ENCODE results near the gene OR4E1.

- RRBS = no CpG with 5 or more reads among the region's 1 CpG
Measured at GRCh38 chr14:21673750-21674090, at the start of gene OR4E1. TSS of gene OR4E1 (minus strand) at chr14:21673818.

- RRBS = no CpG with 5 or more reads among the region's 3 CpGs
Measured at GRCh38 chr14:21719770-21720221, 46.2 kb upstream of the OR4E1 start.

- RRBS = no CpG with 5 or more reads among the region's 2 CpGs
Measured at GRCh38 chr14:21991190-21991569, 317.6 kb upstream of the OR4E1 start.

DNA sequence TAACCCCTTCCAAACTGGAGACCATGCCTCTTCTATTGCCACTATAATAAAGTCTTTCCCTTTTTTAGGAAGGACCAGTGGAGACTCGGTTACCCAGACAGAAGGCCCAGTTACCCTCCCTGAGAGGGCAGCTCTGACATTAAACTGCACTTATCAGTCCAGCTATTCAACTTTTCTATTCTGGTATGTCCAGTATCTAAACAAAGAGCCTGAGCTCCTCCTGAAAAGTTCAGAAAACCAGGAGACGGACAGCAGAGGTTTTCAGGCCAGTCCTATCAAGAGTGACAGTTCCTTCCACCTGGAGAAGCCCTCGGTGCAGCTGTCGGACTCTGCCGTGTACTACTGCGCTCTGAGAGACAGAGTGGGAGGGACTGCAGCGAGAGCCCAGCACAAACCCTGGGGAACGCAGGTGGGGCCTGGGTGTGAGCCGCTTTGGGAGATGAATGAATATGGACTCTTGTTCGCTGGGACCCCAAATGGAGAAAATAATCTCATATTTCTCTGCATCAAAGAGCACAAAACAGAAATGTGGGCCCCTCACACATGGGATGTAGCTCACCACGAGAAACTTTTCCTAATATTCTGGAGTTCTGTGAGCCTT lies 329.8 kb upstream of the OR4E1 start:
- RRBS = no CpG with 5 or more reads among the region's 11 CpGs

DNA sequence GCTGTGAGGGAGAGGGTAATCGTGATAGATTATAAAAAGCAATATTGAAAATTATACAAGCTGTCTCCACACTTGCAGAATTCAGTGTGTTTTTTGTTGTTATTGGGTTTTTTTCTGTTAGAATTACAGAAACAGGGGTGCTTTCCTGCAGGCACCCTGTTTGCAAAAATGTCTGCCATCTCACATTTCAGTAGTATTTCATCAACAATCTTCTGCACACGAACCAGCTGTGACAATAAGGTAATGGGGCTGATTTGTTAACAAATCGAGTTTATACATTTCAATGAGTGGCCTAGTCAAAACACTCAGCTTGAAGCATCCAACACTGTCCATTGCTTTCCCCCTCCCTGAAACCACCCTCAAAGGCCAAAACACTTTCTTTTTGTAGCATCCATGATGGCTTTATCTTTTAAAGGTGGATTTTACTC lies 90.2 kb downstream of the DAD1 start:
- RRBS = no CpG with 5 or more reads among the region's 3 CpGs

- RRBS = no CpG with 5 or more reads among the region's 11 CpGs
Measured at GRCh38 chr14:22501792-22502437, 87.1 kb downstream of the DAD1 start.

DNA sequence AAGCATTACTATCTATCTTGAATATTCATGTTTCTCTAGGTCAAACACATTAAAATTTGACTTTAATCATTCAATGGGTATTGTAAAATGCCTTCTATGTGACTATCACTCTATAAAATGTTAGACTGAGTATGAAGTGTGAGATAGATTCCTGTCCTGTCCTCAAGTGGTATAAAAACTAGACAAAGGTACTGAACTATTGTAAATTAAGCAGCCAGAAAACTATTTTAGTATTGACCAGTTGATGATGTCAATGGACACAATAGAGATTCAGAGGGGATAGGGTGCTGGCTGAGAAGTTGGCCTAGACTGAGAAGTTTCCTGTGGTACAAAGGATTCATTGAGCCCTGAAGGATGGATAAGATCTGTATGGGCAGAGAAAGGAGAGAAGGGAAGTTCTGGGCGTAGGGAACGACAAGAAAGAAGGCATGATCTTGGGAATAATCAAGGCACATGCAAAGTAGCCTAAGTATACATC lies 44.7 kb downstream of the DAD1 start:
- RRBS = no CpG with 5 or more reads among the region's 2 CpGs

DNA sequence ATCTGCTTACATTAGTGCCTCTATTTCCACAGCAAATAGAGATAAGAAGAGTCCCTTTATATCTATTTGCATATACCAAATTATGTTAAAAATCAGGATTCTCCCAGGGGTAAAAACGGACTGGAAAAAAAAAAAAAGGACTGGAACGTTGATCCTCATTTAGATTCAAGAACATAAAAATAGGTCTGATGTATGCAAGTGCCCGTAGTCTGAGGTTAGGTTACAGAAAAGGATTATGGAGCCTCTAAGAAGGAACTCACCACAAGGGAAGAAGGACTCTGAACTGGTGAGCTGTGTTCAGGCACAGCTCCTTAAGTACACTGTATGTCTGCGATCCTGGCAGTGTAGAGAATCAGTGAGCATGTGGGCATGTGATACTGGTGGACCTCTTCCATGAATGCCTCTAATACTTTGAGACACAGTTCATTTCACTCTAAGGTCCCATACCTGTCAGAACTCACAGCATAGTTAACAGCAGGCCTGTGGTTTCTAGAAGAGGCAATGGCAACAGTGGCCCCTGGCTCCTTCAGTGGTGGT lies 6.7 kb upstream of the OR6J1 start:
- RRBS = no CpG with 5 or more reads among the region's 4 CpGs

- RRBS = no CpG with 5 or more reads among the region's 5 CpGs
Measured at GRCh38 chr14:22779921-22780750, 13.6 kb downstream of the OXA1L start.

DNA sequence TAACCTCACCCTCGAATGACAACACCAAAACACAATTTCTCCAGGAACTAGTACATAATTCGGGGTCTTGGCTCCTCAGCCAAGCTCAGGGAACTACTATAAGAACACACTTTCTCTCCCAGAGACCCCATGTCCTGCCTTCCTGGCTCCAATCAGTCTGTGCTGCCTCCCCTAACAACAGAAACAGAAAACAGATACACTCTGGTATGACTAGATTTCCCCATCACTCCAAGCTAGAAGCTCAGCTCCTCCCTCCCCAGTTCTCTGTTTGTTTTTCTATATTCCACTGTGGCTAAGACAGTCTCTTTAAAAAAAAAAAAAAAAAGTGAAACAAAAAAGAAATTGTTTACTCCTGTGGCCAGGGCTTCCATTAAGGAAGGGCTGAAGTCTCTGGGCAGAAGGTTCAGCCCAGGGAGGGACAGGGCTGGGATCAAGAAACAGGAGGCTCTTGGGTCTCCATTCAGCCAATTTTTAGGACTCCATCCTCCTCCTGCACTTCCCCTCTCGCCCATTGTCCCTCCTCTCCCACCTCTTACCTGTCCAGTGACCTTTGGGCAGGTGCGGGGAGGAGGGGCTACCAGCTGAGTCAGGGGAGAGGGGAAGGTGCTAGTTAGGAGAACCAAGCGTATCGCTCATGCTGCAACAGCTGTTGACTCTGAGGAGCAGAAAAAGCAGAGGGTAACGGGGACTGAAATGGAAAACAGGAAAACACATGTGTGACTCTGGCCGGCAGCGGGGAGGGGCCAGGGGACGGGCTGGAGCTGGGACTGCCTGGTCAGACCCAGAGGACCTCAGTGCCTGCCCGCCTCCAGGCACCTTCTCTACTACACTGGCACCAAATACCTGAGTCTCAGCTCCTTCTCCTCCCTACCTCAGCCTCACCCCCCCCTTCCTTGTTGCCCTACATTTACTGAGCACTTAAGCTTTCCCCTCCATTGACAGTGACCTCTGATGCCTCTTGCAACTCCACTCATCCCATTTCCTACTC lies 4.2 kb upstream of the SLC7A7 start:
- RRBS = no CpG with 5 or more reads among the region's 11 CpGs

- RRBS = no CpG with 5 or more reads among the region's 8 CpGs
Measured at GRCh38 chr14:22821673-22821935, 6.4 kb upstream of the SLC7A7 start.

DNA sequence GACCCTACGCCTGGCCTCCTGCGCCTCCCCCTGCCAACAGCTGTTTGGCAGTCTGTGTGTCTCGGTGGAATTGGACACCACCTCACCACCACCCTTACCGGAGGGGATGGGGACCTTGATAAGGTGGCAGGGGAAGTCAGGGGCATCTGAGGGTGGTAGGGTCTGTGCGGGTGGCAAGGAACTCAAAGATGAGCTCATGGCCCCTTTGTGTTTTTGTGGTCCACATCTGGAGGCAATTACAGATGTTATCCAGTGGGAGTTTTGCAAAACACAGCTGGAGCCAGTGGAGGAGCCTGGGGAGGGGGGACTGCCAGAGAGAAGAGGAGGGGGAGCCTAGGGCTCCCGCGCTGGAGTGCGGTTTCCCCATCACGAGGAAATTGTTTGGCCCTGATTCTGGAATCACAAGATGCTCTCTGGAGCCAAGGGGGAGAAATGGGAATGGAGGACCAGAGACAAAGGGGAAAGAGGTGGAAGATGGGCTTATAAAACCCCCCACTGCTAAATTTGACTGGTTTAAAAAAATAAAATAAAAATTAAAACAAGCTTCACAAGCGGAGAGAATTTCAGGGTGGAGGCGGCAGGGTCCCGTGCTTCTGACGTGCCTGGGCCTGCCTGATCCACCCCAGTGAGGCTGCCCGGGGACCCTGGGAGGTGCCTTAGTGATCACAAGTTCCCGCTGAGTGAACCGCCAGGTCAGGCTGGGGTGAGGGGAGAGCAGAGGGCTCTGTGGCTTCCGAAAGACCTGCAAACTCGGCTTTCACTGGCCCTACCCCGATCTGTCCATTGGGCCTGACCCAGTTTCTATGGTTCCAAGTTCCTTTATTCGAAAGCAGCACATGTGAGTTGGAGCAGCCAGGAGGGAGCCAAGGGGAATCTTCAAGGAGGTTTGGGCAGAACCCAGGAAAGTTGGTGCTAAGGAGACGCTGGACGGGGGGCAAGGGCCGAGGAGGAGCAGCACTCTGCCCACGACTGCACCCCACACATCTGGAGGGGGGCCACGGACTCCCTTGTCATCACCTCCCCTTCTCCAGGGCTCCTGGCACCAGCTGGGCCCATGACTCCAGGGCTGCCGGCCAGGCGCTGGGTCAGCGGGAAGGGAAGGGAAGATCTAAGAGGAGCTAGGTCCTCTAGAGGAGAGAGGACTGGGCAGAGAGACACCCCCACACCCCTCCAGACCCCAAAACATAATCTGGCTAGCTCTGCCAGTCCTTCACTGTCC lies 12.7 kb downstream of the MMP14 start:
- RRBS = no CpG with 5 or more reads among the region's 28 CpGs

DNA sequence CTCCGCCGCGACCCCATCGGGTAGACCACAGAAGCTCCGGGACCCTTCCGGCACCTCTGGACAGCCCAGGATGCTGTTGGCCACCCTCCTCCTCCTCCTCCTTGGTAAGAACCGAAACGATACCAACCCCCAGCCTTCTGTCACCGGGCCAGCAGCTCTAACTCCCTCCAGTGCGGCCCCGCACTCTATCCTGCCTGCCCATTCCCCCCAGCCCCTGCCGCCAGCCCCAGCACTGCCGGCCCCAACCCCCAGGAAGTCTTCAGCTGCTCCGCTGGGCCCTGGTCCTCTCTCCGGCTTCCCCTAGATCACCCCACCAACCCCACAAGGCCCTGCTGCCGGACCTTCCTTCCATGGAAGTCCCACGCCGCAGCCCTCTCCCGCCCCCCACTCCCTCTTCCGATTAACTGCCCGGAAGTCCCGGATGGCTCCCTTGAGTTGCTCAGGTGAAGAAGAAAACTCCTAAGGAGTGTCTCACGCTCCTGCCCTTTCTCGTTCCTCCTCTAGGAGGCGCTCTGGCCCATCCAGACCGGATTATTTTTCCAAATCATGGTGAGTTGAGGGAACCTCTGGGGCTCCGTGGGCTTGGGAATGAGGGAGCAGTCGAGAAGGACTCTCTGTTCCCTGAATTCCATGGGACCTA lies 814 bp downstream of the LRP10 start:
- RRBS = 2% methylated on average over 23 of the region's 28 CpGs

GRCh38 chr14:22885051-22885556 lies 2.1 kb downstream of the REM2 start:
- RRBS = no CpG with 5 or more reads among the region's 3 CpGs

DNA sequence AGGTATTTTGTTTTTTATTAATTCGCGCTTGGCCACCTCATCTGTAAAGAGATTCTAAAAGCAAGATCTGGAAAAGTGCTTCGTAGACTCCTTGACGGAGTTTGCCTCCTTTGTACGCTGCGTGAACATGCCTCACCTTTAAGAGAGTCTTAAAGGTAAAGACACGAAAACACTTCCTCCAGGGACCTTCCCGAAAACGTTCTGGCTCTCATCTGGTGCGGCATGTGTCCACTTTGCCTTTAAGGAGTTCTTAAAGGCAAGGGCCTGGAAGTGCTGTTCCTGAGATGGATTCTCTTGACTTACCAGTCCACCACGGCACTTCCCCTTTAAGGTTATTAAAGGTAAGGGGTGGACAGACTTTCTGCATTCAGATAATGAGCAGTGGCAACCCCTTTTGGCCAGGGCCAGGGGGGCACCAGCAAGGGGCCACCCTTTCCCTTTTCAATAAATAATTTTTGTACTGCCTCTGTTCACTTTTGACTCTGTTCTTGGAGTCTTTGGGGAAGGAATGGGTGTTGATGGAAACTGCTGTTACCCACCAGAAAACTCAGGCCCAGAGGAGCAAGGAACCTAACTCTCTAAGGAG lies 4.3 kb downstream of the REM2 start:
- RRBS = no CpG with 5 or more reads among the region's 11 CpGs

GRCh38 chr14:22887807-22888364 lies 4.9 kb downstream of the REM2 start:
- RRBS = no CpG with 5 or more reads among the region's 7 CpGs

GRCh38 chr14:22981423-22982158 lies 760 bp downstream of the AJUBA start:
- RRBS = 10% methylated on average over 46 of the region's 74 CpGs

DNA sequence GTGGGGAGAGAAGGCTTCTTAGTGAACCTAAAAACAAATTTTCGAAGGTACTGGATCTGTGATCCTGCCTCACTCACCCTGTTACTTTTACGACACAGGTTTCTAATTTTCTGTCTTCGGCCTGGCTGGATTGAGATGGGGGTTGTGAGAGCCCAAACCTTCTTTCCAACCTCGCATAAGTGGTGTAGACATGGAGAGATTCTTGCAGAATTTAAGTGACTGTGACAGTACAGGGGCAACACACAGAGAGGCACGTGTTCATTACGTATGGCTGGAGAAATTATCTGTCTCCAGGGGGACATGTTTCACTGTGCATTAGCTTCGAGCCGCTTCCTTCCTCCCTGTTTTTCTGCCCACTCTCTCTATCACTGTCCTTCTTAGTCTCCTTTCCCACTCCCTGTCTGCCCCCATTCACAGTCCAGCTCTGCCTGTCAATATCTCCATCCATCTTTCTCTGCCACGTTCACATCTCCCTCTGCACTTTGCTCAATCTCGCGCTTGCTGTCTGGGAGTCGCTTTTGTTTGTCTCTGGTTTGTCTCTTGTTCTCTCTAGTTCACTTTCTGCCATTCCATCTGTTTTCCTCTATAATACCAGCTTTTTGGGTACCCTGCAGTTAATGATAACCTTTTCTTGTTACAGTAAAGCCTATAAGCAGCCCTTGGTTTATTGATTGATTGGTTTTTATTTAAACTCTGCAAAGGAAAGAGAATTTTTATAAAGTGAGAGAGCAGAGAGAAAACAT lies 11.5 kb upstream of the C14orf93 start:
- RRBS = no CpG with 5 or more reads among the region's 12 CpGs

DNA sequence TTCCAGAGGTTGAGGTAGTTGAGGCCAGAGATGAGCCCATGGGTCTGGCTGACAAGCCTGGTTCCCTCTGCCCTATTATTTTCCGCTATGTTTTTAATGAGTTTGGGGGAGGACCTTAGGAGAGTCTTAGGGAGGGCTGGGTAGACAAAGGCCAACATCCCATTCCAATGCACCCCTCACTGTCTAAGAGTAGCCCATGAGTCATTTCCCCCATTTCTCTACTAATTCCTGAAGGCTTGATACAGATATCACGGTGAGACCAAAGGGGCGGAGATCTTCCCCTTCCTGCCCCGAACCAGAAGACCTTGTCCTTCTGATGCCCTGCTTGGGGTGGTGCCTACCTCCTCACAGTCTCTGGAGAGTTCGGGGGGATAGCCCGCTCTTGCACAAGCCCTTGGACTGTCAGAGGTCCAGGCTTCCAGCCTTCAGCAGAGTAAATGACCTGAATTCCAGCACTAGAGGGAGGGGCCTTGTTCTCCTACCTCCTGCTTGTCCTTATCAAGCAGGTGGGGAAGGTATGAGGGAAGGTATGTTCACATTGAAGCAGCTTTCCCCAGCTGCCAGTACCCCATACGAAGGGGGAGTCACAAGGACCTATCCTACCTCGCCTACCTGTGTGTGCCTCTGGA lies 3.5 kb downstream of the PSMB11 start:
- RRBS = no CpG with 5 or more reads among the region's 8 CpGs

DNA sequence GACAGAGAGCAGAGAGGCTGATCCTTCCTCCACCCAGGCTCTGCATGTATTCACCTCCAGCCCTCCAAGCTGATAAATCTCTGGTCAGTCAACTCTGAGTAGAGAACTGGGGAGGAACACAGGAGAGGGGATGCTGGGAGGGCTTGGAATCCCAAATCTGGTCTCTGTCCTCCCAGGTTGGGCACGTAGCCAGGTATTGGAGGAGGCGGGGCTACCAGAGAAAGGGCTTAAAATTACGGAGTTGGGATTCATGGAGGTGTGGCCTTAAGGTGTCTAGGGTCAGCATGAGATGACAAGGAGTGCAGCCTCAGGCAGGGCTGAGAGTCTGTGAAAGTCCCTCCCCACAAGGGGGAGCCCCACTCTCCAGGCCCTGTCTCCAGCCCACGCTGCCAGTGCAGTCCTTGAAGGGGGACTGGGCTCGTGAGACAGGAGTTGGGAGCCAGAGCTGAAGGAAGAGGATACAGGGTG lies 1.3 kb downstream of the CDH24 start:
- RRBS = no CpG with 5 or more reads among the region's 5 CpGs